Epidermal melanocyte (primary cell): ENCODE results near the genes DUSP18, INPP5J, RNF185, DRG1 and DEPDC5.

DNA sequence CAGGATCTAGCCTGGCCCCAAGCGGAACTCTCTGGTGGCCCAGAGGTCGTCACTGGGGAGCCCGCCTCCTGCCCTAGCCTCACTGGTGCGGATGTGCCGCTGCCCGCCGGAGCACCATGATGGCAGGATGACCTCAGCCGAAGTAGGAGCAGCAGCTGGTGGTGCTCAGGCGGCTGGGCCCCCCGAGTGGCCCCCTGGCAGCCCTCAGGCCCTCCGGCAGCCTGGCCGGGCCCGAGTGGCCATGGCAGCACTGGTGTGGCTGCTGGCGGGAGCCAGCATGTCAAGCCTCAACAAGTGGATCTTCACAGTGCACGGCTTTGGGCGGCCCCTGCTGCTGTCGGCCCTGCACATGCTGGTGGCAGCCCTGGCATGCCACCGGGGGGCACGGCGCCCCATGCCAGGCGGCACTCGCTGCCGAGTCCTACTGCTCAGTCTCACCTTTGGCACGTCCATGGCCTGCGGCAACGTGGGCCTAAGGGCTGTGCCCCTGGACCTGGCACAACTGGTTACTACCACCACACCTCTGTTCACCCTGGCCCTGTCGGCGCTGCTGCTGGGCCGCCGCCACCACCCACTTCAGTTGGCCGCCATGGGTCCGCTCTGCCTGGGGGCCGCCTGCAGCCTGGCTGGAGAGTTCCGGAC, 900 bp downstream of the SLC35E4 start:
- RRBS, result 13% methylated on average over 4 of the region's 34 CpGs

DNA sequence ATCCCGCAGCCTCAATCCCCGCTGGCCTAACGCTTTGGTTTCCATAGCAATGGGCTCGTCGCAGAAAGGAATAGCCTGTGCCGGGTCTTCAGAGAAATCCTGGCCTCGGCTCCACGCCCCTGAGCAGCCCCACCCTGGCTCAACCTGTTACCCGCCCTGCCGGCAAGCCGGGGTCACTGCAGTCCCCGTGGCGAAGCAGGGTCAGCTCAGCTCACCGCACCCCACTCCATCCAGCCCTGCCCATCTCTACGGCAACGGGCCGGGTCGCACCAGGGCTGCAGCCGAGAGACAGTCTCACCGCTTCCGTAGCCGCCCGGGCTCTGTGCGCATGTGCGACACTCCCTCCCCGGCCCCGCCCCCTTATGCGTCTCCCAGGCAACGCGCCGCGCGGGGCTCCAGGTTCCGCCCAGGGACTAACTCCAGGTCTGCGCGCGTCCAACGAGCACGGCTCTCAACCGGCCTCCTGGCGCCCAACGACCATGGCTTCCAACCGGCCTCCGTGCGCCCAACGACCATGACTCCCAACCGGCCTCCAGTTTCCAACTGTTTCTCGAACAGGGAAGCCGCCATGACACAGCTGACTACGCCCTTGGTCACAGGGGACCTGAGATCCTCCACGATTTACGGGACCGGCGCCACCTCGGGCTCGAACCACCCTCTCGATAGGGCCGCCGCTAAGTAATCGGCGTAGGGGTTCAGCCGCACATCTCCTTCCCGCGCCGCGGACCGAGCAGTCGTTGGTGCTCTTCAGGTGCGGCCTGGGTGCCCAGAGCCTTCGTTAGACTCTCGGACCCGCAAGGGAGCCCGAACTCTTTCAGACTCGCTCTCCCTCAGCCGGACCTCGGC, at the start of gene DUSP18:
Gene DUSP18, minus strand, starts transcription at position 322 of the 846 bp plus-strand sequence.
- RRBS, result 6% methylated on average over 27 of the region's 76 CpGs

DNA sequence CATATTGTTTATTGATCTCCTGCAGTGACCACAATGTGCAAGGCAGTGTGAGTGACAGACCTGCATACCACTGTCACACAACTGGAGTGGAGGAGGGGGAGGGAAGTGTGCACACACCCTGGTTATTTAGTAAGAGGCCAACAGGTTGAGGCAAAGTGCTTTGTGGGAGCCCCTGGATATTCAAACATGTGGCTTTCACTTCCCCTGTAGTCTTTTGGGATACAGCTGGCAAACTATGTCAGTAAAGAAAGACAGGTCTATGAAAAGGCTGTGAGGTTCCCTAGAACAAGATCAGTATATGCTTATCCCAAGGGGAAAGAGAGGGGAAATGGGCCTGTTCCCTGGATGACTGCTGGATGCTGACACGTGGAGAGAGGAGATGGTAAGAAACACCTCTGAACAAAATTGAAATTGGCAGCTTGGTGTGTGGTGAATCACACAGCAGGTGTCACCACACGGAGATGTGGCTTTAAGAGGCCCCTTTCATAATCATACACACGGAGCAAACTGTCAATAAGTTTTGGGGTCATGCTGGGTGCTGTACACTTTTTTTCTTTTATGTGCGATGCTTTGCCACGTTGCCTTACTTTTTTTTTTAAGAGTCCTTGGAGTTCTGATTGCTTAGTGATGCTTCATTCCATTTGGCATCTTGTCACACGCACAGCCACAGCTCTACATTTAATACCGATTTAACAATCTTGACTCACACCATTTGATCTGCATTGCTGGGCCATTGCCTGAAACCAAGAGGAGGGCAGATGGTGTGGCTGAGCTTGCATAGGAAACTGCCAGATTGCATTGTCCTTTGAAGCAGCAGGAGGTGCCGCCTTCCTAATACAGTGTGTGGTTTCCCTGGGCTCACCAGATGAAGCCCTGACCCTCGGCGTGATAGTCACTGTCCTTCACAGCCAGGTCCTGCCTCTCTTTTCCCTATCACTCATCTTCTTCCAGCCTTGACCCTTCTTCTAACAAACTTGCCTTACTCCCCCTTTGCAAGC, 11.4 kb downstream of the OSBP2 start:
- RRBS, result no CpG with 5 or more reads among the region's 10 CpGs

GRCh38 chr22:30836125-30836692, 132.4 kb downstream of the MORC2 start:
- RRBS, result no CpG with 5 or more reads among the region's 6 CpGs

GRCh38 chr22:30937812-30938443, 30.6 kb downstream of the MORC2 start:
- RRBS, result no CpG with 5 or more reads among the region's 9 CpGs

- RRBS, result no CpG with 5 or more reads among the region's 11 CpGs
Measured at GRCh38 chr22:31081861-31082995, 1.1 kb downstream of the SMTN start.

DNA sequence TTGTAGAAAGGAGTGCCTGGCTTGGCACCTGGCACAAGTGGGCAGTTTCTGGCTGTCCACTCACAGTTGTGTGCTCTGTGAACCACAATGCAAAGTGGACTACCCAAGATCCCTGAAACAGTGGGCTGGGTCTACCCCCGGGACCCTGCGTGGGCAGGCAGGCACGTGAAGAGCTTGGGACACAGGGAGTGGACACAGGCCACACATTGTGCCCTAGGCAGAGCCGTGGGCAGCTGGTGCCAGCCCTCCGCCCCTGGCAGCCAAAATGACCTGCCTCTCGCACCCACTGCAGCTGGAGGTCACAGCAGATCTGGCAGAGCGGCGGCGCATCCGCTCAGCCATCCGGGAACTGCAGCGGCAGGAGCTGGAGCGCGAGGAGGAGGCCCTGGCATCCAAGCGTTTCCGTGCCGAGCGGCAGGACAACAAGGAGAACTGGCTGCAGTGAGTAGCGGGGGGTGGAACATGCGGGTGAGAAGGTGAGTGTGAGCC, 6.6 kb downstream of the SMTN start:
- RRBS, result no CpG with 5 or more reads among the region's 20 CpGs

DNA sequence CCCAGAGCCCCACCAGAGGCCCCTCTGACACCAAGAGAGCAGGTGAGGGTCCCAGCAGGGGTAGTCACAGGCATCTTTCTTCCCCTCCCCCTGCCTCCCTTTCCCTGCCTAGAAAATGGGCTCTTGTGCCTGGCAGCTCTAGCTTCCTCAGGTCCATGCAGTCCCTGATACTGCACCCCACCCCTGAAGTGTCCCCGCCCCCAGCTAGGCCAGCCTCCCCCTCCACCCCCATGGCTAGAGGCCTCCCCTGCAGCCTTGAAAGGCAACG, 9.0 kb downstream of the SMTN start:
- RRBS, result no CpG with 5 or more reads among the region's 2 CpGs

- RRBS, result 88% methylated on average over 10 of the region's 27 CpGs
Measured at GRCh38 chr22:31093559-31094669, 12.8 kb downstream of the SMTN start.

- RRBS, result 10% methylated on average over 2 of the region's 11 CpGs
Measured at GRCh38 chr22:31121978-31123108, at the start of gene INPP5J. TSS of gene INPP5J (plus strand) at chr22:31122966.

GRCh38 chr22:31159860-31160749, at the start of gene RNF185:
TSS of gene RNF185 (plus strand) at chr22:31160182.
- RRBS, result 8% methylated on average over 4 of the region's 57 CpGs

- RRBS, result no CpG with 5 or more reads among the region's 7 CpGs
Measured at GRCh38 chr22:31221751-31222202, 9.7 kb downstream of the LIMK2 start.

GRCh38 chr22:31247721-31248825, 36.0 kb downstream of the LIMK2 start:
- RRBS, result 18% methylated on average over 5 of the region's 20 CpGs

GRCh38 chr22:31260355-31261070, 31.8 kb downstream of the PIK3IP1 start:
- RRBS, result no CpG with 5 or more reads among the region's 3 CpGs

- RRBS, result no CpG with 5 or more reads among the region's 10 CpGs
Measured at GRCh38 chr22:31277668-31278402, 14.5 kb downstream of the PIK3IP1 start.

- RRBS, result no CpG with 5 or more reads among the region's 9 CpGs
Measured at GRCh38 chr22:31326530-31327212, 19.5 kb downstream of the PATZ1 start.

DNA sequence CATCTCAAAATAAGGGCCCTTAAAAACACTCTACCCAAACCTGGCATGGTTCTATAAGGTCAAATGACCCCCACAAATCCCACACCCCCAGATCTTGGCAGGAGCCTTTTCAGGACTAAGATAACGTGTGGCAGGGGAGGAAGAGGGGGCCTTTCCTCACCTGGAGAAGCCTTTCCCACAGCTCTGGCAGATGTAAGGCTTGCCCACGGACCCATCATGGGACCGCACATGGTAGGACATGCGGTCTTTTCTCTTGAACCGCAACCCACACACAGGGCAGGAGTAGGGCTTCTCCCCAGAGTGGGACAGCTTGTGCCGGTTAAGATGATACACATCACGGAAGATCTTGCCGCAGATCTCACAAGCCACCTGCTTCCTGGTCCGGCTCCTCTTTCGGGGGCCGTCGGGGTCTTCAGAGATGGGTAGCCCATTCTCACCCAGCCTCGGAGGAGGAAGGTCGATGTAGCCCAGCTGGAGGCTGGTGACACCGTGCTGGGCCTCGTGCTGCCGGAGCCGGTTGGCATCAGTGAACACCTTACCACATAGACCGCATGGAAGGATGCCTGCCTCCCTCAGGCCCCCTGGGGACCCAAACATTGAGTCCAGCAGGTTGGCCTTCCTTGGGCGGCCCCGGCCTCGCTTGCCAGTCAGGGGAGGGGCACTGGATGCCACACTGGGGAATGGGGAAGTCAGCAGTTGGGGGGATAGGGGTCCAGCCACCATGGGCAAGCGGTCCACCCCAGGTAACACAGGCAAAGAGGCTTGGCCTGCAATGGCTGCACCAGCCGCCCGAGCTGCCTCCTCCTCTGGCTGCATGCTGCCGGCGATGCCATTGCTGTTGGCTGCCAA, 1.8 kb downstream of the PATZ1 start:
- RRBS, result 86% methylated on average over 4 of the region's 27 CpGs

DNA sequence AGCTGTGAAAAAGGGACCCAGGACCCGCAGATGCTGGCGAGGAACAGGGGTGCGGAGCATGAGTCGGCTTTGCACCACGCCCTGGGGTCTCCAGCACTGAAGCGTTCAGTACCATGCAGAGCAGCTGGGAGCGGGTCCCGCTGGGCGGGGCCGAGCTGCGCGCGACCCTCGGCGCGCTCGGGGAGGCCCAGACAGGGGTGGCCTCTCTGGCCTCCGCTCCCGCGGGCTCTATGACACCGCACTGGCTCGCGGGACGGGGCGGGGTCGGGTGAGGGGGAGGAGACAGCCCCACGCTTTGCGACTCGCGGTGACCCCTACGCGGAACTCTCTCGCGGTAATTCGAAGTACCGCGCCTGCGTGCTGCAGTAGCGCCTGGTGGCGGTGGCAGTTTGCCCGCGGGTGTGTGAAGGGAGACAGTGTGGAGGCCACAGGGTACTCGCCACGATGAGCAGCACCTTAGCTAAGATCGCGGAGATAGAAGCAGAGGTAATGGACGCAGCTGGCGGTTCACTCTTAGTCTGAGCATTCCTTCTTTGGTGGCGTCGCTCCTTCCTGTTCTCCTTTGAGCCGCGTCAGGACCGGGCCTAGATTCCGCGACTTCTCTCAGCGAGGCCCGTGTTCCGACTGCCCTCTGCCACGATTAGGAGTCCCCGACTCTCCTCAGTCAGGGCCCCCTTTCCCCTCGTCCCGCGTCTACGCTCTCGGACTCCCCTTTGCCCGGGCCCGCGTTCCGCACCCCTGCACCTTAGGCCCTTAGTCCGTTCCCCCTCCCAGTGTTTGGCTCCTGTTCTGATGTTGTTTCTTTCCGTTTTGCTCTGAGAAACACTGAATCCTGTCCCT, at the start of gene DRG1:
Gene DRG1, plus strand, starts transcription at position 365 of the 840 bp plus-strand sequence.
- RRBS, result 0% methylated on average over 5 of the region's 71 CpGs

DNA sequence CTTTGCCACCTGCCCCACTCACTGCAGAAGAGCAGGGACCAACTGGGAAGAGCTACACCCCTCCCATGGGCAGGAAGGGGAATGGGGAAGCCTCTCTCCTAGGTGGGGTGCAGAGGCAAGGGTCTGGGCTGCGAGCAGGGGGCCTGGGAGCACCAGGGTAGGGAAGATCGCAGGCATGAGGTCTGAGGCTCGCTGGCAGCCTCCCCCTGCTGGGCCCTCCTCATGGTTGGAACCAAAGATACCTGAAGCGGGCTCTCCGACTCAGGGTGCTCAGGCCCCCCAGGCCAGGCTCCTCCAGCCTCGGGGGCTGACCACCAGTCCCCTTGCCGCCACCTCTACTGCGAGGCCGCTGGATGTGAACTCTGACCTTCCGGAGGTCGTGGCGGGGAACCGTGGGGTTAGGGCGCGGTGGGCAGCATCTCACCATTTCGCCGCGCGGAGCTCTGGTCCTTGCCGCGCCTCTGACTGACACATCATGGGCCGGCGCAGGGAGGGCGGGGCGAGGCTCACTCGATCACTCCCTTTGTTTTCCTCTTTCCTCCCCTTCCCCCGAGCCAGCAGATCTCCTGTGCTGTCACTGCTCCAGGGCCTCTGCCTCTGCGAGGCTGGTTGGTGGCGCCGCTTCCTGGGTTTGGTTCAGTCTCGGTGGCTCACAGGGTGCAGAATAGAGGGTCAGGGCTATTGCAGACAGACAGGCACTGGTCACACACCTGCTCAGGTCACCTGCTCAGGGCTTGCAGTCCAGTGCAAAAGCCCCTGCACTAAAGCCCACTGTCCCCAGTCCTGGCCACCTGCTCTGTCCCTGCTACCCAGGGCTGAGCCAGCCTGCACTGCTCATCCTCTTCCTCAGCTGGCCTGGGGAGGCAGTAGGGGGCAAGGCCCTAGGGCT, 36.4 kb downstream of the PISD start:
- RRBS, result 60% methylated on average over 1 of the region's 31 CpGs

- RRBS, result 3% methylated on average over 18 of the region's 60 CpGs
Measured at GRCh38 chr22:31753526-31754230, at the start of gene DEPDC5. TSS of gene DEPDC5 (plus strand) at chr22:31754019.